Colonic mucosa (tissue), 1 donor: ENCODE data around the genes UBC and TMEM132B.

- PRO-cap, result bidirectional peak, plus-strand start at chr12:124682833, minus-strand start at chr12:124682729
Measured at GRCh38 chr12:124682553-124682893, 115.1 kb upstream of the NCOR2 start.

DNA sequence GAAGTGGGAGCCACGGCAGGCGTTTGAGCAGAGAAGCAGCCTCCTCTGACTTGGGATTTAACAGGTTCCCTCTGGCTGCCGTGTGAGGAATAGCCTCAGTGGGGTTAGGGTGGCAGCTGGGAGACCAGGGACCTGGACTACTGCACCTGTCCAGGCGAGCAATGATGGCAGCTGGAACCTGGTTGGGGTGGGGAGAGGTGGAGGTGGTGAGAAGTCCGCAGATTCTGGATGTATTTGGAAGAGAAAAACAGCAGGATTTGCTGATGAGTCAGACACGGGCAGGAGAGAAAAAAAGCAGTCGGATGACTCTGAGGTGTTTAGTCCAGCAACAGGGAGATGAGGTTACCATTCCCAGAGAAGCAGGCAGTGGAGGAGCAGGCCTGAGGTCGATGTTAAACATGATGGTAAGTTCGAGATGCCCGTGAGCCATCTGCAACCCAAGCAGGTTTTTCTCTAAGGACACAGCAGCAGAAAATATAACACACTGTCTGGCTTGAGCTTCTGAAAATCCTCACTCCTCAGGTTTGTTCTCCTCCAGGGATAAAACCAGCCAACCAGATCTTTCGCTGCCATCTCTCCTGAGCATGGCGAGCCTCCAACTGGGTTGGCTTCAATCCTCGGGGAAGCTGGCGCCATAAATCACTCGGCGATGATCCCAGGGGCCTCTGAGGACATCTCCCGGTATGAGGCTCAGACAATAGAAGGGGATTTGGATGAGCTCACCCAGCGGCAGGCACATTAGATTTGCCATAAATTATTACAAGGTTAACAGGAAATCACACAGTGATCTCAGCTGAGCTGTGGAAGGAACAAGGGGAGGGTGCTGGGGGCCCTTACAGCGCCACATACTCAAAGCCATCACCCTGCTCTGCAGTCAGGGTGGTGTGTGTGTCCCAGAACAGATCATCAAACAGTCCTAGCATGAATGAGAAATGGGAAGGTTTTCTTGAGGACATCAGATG lies 143.2 kb downstream of the SCARB1 start:
- PRO-cap, result unidirectional peak, plus-strand start at position 359 of the sequence

GRCh38 chr12:124726959-124727854 lies 136.5 kb downstream of the SCARB1 start:
- PRO-cap, result bidirectional peak, plus-strand start at chr12:124727673, minus-strand start at chr12:124727353

DNA sequence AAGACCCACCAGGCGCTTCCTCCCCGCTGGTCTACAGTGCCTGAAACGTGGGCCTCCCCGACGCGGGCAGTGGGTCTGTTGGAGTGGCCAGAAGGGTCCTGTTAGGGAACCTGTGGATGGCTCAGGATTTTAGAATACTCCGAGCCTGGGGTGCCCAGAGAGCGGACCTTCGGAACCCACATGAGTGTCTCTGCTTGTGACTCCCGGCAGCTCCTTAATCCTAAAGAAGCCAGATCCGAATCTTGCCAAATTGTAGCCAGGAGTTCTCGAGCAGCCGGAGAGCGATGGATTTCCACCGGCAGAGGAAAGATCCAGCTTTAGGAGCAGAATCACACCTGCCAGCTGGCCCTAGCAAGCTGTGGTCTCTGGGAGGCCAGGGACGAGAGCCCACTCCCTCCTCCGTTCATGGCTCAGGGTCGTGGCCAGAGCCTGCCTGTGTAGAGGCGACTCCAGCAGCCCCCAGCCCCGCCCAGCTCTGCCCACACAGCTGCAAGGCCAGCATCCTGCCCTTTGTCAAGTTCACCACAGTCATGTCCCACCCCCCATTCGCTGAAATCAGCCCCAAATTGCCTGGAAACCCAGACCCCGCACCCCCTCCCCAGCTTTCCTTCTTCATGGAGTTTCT lies 121.1 kb downstream of the SCARB1 start:
- PRO-cap, result no peak

DNA sequence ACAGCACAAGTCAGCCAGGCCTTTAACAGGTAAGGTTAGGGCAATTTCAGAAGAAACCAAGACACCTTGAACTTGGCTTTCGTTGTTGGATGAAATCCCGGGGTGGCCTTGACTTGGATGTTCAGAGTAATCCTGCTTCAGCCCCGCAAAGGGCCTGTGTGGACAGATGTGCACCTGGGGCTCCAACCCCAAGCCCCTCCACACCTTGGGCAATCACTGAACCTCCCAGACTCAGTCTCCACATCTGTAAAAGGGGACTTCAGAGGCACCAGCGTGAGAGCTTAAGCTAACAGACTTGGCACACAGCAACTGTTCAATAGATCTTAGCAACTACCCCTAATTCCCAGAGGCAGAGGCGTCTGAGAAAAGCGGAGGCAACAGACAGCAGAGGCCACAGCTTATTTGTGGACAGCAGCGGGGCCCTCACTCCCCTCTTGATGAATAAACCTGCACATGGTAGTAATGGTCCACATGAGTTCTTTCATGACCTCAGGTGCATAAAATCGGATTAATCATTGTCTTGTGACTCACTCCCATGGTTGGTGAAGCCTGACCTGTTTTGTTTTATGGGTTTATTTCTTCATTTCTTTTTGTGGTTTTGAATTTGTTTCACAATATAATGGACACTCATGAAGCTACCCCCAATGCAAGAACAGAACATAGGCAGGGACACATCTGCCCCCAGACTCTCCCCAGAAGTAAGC lies 116.4 kb downstream of the SCARB1 start:
- PRO-cap, result bidirectional peak, plus-strand start at position 614 of the sequence, minus-strand start at position 443 of the sequence

- PRO-cap, result no peak
Measured at GRCh38 chr12:124777766-124778628, 85.7 kb downstream of the SCARB1 start.

DNA sequence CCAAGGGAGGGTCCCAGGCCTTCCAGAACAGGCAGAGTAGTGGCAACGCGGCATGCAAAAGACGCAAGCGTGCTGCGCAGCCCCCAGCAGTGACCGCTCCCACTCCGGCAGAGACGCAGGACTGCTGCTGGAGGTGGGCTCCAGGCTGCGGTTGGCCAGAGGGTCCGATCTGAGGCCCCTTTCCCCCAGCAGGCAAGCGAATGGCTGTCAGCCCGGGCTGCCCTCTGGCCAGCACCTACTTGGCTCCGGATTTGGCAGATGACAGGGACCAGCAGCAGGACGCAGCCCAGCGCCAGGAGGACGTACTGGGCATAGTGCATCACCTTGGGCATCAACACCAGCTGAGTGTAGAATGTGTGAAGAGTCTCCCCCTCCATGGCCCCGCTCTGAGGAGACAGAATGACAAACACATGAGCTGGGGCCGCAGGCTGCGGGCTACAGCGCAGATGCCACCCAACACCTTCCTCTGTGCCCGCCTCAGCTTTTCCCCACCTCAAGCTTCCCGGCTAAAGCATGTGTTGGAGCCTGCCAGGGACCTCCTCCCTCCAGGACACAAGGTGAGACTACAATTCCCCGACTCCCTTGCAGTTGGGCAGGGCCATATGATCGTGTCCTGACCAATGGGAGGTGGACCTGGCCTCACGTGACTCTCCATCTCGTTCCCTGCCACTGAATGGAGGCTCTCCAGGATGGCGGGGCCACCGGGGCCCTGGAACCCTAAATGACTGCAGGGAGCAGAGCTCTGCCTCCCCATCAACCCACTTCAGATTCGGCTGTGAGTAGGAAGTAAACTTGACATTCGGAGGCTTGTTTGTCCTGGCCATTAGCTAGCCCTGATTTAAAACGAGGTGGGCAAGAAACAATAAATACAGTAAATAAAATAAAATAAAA lies 77.3 kb downstream of the SCARB1 start:
- PRO-cap, result no peak

DNA sequence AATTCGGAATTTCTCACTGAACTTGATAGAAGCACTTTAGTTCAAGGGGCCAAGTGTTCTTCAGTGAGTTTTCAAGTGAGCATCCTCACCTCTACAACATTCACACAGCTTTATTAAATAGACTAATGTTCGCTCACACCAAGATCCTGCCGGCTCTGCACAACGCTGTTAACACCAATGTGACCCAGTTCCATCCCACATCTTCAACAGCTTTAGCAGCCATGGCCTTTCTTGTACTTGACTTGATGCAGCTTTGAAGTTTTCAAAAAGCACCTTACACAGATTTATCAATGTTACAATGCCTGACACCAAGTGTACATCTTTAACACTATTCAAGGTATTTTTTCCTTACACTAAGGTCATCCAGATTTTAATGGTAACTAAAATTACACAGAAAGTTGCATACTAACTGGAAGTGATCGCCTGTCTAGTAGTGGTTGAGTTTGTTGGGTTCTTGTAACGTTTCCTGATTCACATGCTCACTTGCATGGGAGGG lies 4.4 kb downstream of the UBC start:
- PRO-cap, result unidirectional peak, minus-strand start at position 98 of the sequence

DNA sequence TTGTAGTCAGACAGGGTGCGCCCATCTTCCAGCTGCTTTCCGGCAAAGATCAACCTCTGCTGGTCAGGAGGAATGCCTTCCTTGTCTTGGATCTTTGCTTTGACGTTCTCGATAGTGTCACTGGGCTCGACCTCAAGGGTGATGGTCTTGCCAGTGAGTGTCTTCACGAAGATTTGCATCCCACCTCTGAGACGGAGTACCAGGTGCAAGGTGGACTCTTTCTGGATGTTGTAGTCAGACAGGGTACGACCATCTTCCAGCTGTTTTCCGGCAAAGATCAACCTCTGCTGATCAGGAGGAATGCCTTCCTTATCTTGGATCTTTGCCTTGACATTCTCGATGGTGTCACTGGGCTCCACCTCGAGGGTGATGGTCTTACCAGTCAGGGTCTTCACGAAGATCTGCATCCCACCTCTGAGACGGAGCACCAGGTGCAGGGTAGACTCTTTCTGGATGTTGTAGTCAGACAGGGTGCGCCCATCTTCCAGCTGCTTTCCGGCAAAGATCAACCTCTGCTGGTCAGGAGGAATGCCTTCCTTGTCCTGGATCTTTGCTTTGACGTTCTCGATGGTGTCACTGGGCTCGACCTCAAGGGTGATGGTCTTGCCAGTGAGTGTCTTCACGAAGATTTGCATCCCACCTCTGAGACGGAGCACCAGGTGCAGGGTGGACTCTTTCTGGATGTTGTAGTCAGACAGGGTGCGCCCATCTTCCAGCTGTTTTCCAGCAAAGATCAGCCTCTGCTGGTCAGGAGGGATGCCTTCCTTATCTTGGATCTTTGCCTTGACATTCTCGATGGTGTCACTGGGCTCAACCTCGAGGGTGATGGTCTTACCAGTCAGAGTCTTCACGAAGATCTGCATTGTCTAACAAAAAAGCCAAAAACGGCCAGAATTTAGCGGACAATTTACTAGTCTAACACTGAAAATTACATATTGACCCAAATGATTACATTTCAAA lies 1.3 kb downstream of the UBC start:
- PRO-cap, result unidirectional peak, minus-strand start at position 276 of the sequence; unidirectional peak, minus-strand start at position 442 of the sequence; unidirectional peak, minus-strand start at position 549 of the sequence; unidirectional peak, minus-strand start at position 732 of the sequence; unidirectional peak, minus-strand start at position 776 of the sequence

DNA sequence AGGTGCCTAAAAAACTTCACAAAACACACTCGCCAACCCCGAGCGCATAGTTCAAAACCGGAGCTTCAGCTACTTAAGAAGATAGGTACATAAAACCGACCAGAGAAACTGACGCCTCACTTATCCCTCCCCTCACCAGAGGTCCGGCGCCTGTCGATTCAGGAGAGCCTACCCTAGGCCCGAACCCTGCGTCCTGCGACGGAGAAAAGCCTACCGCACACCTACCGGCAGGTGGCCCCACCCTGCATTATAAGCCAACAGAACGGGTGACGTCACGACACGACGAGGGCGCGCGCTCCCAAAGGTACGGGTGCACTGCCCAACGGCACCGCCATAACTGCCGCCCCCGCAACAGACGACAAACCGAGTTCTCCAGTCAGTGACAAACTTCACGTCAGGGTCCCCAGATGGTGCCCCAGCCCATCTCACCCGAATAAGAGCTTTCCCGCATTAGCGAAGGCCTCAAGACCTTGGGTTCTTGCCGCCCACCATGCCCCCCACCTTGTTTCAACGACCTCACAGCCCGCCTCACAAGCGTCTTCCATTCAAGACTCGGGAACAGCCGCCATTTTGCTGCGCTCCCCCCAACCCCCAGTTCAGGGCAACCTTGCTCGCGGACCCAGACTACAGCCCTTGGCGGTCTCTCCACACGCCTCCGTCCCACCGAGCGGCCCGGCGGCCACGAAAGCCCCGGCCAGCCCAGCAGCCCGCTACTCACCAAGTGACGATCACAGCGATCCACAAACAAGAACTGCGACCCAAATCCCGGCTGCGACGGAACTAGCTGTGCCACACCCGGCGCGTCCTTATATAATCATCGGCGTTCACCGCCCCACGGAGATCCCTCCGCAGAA lies at the start of gene UBC:
Gene UBC, minus strand, starts transcription at position 782 of the 854 bp plus-strand sequence.
- PRO-cap, result bidirectional peak, plus-strand start at position 280 of the sequence, minus-strand start at position 223 of the sequence; bidirectional peak, plus-strand start outside the sequence, minus-strand start at position 782 of the sequence

- PRO-cap, result bidirectional peak, plus-strand start at chr12:124914966, minus-strand start at chr12:124914650
Measured at GRCh38 chr12:124914723-124915179, 301 bp upstream of the UBC start.

- PRO-cap, result no peak
Measured at GRCh38 chr12:125151161-125151782, 34.9 kb upstream of the TMEM132B start.

- PRO-cap, result no peak
Measured at GRCh38 chr12:125185211-125185787, 887 bp upstream of the TMEM132B start.

- PRO-cap, result bidirectional peak, plus-strand start at chr12:125186386, minus-strand start at chr12:125186248
Measured at GRCh38 chr12:125186145-125186759, at the start of gene TMEM132B. Gene TMEM132B (plus strand): TSS chr12:125186386.

- PRO-cap, result no peak
Measured at GRCh38 chr12:125220378-125220709, 34.2 kb downstream of the TMEM132B start.

DNA sequence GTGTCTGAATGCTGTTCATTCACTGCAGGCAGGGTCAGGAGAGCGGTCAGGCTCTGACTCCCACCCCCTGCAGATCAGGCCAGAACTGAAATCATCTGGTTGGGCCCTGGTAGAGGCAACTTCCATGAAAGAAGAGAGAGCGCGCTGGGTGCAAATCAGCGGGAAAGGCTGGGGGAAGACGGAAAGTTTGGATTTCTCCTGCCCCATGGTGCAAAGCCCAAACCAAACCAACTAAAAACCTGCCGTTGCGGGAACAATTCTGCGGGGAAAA lies 1539.5 kb downstream of the TMEM132B start:
- PRO-cap, result no peak

GRCh38 chr12:127083212-127083751 lies 1183.7 kb upstream of the TMEM132C start:
- PRO-cap, result no peak

DNA sequence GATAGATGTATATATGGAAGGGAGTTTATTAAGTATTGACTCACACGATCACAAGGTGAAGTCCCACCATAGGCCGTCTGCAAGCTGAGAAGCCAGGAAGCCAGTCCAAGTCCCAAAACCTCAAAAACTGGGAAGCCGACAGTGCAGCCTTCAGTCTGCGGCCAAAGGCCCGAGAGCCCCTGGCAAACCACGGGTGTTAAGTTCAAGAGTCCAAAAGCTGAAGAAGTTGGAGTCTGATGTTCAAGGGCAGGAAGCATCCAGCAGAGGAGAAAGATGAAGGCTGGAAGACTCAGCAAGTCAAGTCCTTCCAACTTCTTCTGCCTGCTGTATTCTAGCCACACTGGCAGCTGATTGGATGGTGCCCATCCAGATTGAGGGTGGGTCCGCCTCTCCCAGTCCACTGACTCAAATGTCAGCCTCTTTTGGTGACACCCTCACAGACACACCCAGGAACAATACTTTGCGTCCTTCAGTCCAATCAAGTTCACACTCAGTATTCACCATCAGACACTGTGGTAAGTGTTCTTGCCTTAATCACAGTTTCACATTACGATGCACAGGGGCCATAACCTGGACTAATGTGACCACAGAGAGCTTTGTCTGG lies 1084.8 kb upstream of the TMEM132C start:
- PRO-cap, result no peak

DNA sequence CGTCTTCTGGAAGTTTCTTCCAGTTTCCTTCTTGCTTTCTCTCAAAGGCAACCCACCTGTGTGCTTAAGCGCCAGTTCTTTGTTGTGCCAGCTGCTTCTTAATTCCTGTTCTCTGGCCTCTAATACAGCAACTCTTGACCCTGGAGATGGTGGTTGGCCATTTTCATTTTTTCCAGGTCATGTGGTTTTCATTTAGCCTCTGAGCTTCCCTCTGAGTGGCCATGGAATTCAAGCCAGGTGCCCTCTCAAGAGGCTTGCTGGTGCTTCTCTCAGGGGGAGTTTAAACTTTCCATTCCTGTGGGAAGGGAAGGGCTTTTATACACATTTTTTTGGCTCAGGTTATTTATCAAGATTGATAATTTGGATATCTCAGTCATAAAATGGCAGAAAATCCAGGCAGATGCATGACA lies 950.0 kb upstream of the TMEM132C start:
- PRO-cap, result no peak

DNA sequence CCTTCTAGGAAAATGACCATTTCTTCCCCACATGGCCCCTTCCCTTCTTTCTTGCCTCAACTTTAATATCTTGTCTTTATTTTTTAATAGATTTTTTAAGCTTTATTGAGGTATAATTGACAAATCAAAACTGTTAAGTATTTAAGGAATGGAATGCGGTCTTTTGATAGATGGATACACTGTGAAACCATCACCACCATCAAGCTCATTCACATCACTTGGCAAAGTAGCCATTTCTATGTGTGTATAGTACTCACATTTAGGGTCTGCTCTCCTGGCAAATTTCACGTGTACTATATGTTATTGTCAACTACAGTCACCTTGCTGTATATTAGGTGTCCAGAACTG lies 442.2 kb upstream of the TMEM132C start:
- PRO-cap, result no peak